ENCODE measurements around a stretch of chr3.

GRCh38 chr3:171849611-171849974 lies 6.4 kb downstream of the TMEM212 start:
- PRO-cap, result no peak

DNA sequence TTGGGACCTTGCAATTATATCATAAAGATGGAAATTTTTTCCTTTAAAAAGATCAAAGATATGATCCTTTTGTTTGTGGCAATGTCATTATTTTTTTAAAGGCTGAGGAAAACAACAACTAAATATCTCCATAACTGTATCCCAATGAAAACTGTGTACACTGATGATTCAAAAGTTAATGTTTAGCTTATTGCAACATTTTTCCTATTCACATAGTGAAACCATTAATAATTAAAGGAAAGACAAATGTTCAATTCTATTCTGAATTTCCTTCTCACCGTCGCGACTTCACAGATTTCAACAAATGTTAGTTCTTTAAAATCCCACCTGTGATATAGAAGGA lies 40.3 kb downstream of the TMEM212 start:
- PRO-cap, result no peak

- PRO-cap, result no peak
These were observed 72.0 kb upstream of the FNDC3B start for GRCh38 chr3:171967245-171967878.

GRCh38 chr3:172040015-172040347 lies 603 bp downstream of the FNDC3B start:
- PRO-cap, result bidirectional peak, plus-strand start at chr3:172040260, minus-strand start at chr3:172040234

DNA sequence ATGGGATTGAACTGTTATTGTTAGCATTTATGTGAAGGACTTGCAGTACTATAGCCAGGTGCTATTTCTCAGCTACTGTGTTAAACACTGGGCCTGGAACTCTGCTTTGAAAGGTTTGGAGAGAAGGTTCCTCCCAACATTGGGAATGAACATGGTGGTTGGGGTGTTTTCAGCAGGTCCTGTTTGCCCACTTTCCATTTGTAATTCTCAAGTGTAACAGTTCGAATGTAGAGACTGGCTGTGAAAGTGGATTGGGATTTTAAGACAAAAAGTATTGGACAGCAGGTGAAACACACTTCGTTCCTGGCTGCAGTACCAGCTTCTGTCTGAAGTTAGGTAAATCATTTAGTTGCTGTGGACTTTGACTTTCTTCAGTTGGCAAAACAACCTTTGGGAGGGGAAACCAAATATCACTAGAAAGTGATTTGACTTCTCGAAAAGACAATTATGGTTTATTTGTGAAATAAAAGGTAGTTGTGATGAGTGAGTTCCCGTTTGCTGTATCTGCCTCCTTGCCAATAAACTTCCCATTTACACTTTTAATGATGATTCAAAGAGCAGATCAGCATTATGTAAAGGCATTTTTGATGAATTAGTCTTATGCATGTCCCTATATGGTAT lies 33.9 kb downstream of the FNDC3B start:
- PRO-cap, result no peak

DNA sequence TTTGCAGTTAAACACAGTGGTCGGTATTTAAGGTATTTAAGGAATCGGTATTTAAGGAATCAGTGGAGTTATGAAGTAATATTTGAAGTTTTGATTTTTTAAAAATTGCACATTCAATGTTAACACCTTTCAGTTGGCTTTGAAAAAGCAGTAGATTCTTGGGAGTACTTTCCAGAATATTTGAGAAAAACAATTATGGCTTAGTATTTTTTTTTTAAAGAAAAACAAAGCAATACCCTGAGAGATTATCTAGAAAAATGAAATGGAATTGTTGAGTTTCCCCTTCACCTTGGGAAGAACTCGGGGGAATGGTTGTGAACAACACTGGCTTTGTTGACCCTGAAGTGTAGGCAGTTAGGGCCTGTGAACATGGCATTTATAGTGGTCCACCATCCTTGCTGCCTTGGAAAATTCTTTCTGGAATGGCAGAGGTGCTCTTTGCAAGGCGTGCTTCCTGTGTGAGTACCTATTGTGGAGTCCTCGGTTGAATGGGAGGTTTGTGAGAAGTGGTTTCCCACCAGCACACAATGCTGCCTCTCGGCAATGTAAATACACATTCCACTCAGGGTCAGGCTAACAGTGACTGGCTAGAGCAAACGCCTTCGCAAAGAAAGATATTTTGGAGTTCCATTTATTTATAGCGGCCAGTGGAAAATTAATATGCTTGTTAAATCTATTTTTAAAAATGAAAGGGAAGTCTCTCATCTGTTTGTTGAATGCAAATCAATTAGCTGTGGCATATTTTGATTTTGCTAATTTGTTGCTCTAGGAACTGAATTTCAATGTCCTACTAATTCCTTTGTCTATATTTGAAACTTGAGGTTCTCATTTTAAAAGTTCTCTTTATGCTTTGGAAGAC lies 59.3 kb downstream of the FNDC3B start:
- PRO-cap, result no peak

DNA sequence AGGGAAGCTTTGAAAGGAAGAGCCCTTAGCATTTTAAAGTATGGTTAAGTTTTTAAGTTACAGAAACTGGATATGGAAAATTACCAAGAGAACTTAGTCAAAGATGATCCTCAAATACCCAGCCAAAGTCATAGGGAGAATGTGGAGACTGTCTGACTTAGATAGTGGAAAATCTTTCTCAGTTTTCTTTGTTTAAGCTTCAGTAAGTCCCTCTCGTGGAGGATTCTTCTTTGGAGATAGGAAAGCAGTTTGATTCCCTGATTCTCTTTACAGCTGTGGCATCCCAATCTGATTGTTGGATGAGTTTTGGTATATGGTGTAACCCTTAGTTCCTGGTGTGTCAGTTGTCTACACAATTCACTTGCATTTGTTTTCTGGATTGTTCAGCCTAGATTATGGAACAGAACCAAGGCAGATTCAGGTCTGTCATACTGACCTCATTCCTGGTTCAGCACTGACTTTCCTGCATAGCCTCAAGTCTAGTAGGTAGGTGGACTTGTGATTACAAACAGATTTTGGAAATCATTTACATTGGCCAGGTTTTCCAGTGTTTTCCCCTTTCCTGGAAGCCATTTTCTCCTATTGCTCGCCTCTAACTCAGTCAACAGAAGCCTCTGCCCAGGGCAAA lies 115.8 kb downstream of the FNDC3B start:
- PRO-cap, result no peak

- PRO-cap, result no peak
These were observed 137.0 kb downstream of the FNDC3B start for GRCh38 chr3:172176195-172176917.

DNA sequence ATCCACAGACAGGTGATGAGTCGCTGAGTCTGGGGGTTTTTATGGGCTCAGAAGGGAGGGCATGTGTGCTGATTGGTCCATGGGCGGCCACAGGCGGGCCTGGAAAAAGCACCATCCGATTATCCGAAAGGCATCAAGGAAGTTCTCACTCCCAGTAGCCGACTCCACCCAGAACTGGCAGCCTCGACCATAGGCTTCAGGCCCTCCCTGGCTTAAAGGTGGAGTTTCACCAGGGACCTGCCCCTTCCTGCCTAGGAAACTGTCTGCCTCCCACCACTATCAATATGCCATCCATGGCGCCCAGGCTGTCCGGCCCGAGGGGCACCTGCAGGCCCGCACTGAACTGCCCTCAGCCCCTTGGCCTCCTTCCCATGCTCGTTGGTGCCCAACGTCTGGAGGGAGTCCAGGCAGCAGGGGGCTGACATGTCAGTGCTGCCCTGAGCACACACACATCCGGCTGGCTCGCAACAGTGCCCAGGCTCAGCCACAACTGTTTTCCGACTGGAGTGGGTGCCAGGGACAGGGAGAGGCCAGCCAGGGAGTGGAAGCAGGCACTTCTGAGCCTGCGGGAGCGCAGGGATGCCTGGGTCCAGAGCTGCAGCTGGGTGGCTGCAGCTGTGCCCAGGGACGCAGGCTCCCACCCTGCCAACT lies 170.2 kb downstream of the FNDC3B start:
- PRO-cap, result no peak

DNA sequence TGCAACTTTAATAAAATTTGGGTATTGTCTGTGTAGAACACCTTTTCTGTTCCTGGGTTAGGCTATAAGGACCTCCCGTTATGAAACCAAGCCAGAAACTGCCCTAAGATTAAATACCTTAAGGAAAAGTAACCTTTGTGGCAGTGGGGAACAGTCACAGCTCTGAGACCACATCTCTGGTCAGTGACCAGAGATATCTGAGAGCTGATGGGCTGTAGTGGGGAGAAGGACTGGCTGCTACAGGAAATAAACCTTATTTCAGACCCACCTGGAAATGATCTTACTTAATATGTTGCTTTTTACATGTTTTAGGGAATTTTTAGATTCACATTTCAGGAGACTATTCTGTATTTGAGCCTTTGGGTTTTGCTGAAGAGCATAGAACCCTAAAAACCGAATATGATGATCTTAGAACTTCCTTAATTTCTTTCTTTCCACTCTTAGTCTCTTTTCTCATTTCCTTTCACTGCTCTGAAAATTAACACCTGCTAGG lies 175.9 kb downstream of the GHSR start:
- PRO-cap, result no peak

- PRO-cap, result no peak
These were observed 132.8 kb downstream of the GHSR start for GRCh38 chr3:172315298-172316012.

DNA sequence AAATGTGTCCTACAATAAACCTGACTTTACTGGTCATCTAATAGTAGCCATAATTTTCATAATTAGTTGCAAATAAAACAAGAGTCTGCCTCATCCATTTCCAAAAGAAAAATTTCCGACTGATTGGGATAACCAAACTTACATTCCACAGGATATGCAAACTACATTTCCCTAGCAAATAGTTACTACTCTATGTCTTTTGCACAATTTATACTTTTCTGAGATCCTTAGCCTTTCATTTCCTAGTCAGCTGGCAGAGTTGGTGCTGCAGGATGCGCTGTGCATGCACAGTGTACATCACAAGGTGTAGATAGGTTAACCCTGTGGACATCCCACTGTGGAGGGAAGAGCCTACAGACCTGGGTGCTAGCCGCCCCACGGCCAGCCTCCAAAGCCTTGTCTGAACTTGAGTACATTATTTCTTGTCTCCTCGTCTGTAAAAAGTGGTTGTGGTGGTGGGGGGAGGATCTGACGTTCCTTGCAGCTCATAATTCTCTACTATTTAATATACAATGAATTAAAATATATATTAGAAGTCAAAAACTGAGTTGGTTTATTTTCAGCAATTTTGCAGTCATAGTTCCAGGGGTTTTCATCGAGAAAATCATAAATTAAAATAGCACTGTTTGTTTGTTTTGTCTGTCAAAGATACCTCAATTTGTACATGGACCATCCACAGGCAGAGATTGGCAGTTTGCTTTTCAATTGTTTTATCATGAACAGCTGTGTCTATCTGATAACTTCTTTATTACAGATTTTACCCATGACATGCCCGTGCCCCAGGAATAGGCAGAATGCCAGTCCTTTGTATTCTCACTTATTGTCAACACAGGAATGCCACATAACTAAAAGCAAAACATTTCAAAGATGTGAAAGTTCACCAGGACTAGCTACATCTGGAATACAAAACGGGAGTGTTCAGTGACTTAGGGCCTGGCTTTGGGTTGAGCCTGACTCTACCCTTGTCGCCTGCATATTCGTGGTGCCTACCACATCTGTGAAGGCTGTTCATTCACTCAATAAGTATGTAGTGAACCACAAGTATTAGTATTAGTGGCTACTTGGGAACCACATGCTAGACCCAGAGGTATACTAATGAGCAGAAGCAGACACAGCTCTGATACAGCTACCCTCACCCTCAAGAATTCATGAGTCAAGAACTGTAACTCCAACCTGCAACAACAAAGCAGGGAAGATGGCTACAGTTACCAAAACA lies 3.2 kb downstream of the TNFSF10 start:
- PRO-cap, result no peak

DNA sequence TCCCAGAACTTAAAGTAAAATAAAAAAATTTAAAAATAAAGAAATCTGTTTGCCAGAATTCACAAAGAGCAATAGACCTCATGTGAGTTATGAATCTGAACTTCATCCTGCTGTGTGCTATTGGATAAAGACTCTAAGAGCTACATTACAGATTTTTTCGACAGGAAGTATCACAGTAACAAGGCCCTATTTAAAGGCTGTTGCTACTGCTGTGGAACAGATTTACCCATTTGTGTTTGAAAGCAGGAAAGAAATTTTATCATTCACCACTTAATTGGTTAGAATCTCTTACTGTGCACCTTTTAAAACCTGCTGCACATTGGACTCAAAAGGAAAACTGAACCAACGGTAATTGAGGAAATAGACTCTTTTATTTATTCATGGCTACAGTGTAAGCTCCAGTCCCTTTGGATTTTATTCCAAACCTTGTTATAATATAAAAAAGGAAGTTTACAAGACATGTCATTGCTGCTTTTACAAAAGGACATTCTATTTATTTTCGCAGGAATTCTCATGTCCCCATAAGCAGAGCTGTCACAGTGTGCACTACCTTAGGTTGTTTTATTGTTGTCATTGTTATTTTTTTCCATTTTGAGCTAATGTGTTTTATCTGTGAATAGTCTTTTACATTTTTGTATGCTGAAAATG lies 918 bp downstream of the TNFSF10 start:
- PRO-cap, result no peak

DNA sequence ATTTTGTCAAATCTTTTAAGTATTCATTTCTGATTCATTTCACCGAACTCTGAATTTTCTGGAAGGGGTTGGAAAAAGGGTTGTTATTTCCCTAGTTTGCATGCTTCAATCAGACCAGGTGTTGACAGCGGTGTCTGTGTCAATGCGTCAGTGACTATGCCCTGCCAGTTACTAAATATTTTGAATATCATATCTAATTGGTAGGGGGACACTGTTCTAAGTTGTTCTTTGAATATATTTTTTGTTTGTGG lies 62.7 kb upstream of the TNFSF10 start:
- PRO-cap, result no peak

DNA sequence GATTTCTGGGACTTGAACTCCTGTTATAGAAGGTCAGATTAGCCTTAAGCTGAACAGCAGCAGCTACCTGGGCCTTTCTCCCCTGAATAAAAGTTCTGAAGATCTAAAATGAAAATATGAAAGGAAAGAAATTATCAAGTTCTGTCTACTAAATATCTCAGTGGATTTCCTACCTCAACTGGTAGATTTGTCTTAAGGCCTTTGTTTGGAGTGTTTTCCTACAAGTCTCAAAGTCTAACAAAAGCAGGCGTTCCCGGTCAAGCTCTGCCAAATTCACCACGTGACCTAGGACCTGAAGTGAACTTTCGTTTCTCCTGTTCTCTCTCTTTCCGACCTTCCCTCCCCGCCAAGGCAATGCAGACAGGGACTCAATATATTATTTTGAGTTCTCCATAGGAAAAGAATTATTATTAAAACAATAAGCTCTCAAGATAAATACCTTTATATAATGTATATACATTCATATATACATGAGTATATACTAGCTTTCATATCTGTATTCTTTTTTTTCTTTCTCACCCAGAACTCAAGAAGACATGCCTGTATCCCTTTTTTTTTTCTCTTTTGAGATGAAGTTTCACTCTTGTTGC lies 71.3 kb upstream of the TNFSF10 start:
- PRO-cap, result no peak

GRCh38 chr3:172595328-172595840 lies 72.2 kb upstream of the TNFSF10 start:
- PRO-cap, result no peak

DNA sequence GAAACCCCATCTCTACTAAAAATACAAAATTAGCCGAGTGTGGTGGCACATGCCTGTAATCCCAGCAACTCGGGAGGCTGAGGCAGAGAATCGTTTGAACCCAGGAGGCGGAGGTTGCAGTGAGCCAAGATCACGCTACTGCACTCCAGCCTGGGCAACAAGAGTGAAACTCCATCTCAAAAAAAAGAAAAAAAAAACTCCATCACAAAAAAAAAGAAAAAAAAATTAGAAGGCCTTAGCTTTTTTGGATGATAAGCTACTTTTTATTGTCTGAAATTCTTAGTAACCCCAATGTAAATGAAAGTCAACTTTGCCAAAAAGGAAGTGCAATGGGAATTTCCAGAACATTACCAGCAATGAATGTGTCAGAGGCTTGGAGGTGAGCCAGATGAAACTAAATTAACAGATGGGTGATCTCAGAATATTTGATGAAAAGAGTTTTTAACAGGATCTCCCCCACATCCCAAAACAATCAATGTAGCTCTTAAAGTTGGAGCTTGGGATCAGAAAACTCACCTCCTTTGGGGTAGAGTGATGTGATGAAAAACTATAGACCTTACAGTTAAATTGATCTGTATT lies 84.0 kb upstream of the TNFSF10 start:
- PRO-cap, result no peak

- PRO-cap, result no peak
These were observed 45.7 kb downstream of the ECT2 start for GRCh38 chr3:172796103-172796794.

DNA sequence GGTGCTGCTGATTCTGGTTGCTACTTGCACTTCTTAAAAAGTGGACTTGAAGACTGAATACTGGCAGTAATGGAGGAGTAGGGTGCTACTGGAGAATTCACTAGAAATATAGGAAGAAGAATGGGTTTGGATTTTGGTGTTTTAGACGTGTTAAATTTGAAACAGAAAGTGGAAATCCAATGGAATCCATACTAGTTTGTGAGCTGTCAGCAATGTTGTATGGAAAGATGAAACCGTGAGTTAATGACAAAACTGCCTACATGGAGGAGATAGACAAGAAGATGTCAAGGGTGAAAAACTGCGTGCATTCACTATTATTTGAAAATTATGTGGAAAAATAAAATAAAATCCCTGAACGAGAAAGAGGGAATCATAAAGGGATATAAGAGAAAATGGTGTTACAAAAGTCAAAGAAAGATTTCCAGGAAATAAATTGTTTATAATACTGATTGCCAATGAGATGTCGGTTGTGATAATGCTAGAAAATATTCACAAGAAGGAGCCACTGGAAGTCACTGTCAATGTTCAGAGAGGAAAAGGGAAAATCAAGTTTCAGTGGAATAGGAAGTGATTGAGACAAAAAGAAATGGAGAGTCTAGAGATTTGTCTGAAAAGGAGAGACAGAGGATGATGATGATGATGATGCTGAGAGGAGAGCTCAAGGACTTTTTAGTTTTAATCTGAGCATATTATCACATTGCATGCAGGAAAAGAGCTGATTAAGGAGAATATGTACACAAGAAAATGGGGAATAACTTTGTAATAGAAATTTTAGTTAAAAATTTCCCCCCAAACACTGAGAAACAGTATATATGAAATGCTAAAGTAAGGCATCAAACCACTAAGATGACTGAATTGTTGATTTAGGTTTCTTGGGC lies 573.5 kb downstream of the NLGN1 start:
- PRO-cap, result no peak

DNA sequence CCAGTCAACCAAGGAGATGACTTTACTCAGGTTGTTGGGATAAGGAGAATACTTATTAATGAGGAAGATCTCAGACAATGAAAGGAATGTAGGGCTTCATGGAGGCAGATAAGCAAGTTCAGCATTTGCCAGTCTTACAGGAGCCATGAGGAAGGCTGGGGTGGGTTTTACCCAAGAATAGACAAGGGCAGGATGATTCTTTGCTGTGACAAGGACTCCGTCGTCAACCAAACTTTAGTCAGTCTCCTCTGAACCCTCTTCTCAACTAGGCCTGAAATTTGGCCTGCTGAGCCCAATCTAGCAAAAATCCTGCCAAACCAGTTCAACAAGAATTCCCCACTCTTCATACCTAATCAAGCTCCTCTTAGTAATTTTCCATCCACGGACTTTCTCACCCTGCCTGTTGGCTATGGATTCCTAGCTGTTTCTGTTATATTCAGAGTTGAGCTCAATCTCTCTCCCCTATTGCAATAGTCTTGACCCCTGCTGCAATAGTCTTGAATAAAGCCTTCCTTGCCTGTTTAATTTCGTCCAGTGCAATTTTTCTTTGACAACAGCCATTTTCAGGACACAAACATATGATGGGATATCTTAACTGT lies 280.5 kb downstream of the TBL1XR1 start:
- PRO-cap, result no peak